Epithelial cell of prostate (primary cell): ENCODE data around the genes TRIL and FKBP14.

DNA sequence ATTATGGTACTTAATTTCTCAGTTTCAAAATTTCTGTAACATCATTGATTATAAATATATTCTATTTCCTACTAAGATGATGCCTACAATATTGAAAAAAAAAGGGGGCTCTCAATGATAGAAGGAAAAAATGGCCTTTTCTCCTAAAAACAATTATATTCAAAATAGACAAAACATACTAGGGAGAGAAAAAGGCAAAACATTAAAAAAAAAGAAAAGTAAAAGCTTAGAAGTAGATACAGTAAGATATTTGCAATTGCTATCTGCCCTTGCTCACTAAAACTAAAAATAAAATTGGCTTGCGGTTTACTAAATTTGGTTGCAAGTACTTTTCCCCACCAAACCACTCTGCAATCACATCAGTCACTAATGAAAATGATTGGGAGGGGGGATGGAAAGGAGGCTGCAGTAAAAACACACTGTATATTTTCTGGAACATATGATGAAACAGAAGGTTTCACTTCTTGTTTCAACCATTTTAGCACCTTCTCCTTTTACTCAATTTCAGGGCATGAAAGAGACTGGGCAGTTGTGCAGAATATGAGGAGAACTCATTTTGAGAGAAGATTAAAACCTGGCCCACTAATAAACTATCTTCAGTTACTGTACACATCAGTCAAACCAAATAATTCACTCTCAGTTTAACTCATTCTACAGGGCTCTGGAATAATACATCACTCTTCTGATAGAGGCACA lies 25.7 kb downstream of the JAZF1 start:
- RRBS: no CpG with 5 or more reads among the region's 1 CpG

- RRBS: no CpG with 5 or more reads among the region's 4 CpGs
Measured at GRCh38 chr7:28516335-28516621, 104.0 kb downstream of the CREB5 start.

DNA sequence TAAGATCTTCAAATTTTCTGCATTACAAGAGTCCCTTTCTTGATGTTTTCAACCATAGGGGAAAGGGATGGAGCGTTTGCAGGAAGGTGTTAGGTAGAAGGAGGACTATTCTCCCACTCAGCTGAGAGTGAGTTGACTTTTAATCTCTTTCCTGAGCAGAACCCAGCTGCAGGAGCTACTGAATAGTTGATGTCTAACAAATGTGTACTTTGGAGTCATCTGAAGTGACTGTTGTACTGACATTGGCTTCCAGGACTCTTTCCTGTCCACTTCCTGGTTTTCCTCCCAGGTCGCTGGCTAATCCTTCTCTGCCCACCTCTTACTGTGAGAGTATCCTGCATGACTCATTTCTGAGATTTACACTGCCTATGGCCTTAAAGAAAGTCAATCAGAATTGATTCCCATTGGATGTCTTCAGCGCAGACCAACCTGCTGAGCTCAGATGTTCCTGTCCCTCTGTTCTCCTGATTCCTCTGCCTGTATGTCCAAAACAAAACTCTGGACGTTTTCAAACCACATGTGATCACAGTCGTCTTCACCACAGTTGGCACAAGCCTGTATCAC lies 261.9 kb downstream of the CREB5 start:
- RRBS: no CpG with 5 or more reads among the region's 5 CpGs

DNA sequence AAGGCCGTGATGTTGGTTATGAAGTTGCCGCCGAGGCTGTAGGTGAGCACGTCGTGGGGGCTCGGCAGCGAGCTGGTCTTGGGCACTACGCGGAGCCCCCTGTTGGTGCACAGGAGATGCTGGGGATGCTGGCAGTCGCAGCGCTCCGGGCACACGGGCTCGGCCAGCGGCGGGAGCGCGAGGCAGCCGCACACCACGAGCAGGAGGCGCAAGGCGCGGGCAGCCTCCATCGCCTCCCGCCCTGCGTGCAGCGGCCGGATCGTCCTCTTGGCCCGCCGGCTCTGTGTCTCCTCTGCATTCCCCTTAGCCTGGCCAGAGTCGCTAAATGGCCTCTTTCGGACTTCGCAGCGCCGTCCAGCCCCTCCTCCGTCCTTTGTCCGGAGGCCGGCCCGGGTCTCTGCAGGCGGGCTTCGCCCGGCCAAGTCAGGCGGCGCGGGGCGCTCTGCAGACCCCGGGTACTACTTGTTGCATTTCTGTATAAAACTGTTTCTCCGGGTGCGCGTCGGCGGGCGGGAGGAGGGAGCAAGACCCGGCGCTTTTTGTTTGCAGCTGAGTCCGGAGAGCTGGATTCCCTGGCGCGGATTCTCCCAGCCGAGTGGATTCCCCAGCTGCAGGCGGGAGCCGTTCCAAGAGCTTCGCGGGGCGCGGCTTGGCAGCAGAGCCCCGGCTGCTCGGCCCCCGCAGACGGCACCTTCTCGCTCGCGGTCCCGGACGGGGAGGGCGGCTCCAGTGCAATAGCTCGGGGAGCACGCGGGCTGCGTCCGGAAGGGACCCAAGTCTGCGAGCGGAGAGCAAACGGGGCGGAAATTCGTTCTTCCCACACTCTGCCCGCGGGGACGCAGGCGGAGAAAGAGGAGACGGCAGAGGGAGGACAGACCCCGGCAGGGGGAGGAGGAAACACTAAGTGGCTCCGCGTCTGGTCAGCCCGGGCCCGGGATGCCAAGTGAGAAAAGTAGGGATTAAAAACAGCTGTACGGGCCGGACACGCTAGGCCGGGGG lies at the start of gene TRIL:
Gene TRIL (minus strand): TSS at position 514 of the 999 bp plus-strand sequence.
- RRBS: 2% methylated on average over 43 of the region's 100 CpGs

DNA sequence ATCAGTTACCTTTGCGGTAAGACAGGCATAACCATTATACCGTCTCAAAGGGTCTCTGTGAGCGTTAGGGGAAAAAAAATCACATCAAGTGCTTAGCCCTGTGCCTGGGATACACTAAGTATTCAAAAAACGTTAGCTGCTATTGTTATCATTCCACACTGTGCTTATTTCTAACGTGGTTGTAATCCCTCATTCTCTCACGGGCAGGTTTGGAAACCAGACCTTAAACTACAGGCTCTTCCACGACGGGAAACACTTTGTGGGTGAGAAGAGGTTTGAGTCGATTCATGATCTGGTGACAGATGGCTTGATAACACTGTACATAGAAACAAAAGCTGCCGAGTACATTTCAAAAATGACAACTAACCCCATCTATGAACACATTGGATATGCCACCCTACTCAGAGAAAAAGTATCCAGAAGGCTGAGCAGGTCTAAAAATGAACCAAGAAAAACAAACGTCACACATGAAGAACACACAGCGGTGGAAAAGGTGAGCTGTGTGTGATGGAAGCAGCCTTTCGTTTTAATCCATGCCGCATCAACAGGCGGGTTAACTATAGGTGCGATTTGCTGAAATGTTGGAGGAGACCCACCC lies 163.2 kb upstream of the PRR15 start:
- RRBS: no CpG with 5 or more reads among the region's 16 CpGs

DNA sequence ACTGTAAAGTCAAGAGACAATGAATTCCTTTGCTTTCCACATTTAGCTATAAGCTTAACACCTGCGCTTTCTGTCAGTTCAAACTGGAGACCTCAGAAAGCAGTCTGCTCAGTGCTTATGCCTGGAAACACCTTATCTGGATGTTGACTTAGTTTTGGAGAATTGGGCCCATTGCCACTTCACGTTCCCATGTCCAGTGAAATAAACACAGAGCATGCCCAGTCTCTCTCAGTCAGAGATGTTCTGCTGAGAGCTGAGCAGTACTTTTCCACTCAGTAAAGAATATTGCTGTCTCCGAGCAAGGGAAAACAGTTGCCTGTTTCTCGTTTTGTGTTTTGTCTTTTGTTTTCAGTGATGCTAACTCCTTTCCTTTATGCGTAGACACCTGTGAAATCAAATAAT lies 83.2 kb upstream of the PRR15 start:
- RRBS: no CpG with 5 or more reads among the region's 5 CpGs

DNA sequence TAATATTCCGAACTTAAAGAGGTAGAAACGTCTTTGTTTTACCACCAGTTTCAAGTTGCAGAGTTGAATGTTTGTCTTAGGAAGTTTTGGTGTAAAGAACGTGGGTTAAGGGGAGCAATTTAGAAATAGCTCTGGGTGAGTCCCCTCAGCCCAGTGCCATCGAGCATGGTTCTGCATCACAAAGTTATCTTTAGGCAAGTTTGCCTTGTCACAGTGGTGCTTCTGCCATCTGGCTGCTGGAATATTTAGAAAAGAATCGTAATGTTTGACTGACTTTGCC lies 2.8 kb downstream of the WIPF3 start:
- RRBS: no CpG with 5 or more reads among the region's 5 CpGs

GRCh38 chr7:29932157-29932476 lies 57.5 kb downstream of the SCRN1 start:
- RRBS: no CpG with 5 or more reads among the region's 4 CpGs

DNA sequence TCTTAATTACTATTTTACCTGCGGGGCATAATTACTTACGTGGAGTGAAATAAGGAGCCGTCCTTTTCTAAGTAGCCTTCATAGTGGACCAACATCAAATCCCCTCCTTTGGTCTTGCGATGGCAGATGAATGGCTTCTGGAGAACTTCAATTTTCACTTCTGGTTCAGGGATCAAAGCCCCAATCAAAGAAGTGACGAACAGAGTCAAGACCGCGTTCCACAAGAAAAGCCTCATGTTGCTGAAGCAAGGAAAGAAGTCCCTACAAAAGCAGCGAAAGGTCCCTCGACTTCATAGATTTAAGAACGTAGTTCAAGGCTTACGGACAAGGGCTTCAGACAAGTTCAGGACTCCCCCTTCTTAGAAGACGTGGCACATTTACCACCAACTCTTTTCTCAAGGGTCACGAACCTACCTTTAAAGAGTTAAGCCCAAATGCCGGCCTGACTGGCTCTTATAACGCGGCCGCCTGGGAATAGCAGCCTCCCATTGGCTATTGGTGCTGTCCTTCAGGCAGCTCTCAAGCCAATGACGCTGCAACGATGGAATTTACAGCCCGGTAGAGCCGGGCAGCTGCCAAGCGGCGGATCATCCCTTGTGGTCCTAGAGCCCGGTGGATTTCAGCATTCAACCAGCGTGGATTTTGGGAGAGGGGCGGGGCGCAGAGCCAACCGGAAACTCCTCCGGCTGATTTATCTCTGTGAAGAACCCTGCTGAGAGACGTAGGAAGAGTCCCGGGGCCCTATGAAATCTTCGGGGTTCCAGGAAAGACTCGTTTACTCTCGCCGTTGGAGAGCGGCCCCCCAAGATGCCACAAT lies at the start of gene FKBP14:
Gene FKBP14 (minus strand): TSS at position 430 of the 817 bp plus-strand sequence.
- RRBS: 3% methylated on average over 8 of the region's 36 CpGs

GRCh38 chr7:30140015-30140412 lies 5.2 kb downstream of the MTURN start:
- RRBS: no CpG with 5 or more reads among the region's 4 CpGs

GRCh38 chr7:30172983-30173642 lies 38.3 kb downstream of the MTURN start:
- RRBS: no CpG with 5 or more reads among the region's 11 CpGs

GRCh38 chr7:30253085-30253702 lies 31.2 kb upstream of the ZNRF2 start:
- RRBS: no CpG with 5 or more reads among the region's 3 CpGs

GRCh38 chr7:30284022-30284167 lies 502 bp upstream of the ZNRF2 start:
- RRBS: no CpG with 5 or more reads among the region's 3 CpGs

DNA sequence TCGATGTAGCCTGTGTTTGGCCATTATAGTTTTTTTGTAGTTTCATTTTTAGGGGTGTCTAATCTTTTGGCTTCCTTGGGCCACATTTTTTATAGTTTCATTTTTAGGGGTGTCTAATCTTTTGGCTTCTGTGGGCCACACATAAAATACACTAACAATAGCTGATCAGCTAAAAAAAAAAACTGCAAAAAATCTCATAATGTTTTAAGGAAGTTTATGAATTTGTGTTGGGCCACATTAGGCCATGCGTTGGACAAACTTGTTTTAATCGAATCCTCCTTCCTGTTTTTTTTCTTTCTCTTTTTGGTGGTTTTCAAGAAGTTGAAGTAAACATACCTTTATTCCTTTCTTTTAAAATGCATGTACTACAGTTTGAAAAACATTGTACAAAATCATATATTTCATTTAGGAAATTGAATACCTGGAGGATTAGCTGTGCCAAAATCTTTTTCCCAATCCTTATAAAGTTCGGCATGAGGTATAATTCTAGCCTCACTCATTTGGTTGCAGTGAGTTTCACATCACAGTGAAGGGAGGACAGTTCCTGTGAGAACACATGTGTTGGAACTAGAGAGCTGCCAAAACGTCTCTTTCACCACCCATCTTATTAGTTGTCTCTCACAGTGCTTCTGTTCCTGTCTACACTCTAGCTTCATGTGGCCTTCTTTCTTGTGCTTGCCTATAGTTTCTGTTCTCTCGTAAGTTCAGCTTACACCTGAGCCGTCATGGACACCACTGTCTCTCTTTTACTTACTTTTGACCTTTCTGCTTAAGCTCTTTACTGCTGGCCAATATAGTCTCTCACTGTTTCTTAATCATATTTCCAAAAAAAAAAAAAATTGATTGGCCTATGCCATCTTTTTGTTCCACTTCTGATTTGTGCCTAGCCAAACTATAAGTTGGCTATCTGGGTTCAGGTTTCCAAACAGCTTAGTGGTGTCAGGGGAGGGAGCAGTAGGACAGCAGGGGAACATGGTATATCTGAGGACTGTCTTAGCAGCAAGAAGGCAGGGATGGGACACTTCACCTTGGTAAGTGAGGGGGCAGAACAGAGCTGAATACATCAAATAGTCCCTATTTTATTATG lies 37.8 kb downstream of the ZNRF2 start:
- RRBS: no CpG with 5 or more reads among the region's 7 CpGs

GRCh38 chr7:30355391-30356490 lies 71.3 kb downstream of the ZNRF2 start:
- RRBS: no CpG with 5 or more reads among the region's 6 CpGs

DNA sequence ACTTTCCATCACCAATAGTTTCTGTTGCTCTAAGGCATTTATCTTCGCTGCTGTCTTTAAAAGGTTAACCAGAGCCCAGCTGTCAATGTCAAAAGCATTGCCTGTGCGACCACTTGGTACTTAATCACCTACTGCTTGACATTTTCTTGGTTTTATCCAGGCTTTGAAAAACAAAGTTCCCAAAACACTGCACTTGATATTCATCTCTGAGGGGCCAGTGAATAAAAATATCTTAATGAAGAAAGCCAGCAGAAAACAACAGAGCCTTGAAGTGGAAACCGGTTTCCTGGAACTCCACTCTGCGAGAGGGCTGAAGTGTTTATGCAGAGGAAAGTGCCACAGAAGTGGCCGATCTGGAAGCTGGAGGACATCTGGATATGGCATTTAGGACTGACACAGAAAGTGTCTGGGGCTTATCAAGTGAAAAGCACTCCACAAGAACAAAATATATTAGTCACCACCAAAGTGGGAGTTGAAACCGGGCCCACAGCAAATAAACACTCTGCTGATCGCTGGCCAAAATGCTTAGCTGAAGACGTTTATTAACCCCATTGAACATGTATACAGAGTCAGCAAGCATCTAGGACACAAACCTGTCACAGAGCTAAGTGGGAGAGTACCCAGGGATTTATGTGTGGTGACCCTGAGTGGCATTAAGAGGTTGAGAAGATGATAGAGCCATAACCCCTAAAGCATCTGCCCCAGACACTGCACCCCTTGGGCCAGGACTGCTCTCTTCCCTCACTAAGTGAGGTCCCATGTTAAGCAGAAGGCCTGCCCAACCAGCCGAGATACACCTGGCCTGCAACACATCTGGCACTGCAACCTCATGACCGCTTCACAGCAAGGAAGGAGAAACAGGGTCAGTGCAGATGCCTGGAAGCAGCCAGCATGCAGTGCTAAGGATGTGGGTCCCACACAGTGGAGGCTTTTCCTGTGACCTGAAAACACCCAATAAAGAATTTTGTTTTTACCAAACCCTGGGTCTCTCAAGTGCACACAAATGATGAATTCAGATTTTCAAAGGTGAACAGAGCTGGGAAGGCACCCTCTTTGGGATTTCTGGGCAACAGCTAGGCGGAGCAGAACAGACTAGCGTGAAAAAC lies 7.7 kb downstream of the NOD1 start:
- RRBS: no CpG with 5 or more reads among the region's 12 CpGs

DNA sequence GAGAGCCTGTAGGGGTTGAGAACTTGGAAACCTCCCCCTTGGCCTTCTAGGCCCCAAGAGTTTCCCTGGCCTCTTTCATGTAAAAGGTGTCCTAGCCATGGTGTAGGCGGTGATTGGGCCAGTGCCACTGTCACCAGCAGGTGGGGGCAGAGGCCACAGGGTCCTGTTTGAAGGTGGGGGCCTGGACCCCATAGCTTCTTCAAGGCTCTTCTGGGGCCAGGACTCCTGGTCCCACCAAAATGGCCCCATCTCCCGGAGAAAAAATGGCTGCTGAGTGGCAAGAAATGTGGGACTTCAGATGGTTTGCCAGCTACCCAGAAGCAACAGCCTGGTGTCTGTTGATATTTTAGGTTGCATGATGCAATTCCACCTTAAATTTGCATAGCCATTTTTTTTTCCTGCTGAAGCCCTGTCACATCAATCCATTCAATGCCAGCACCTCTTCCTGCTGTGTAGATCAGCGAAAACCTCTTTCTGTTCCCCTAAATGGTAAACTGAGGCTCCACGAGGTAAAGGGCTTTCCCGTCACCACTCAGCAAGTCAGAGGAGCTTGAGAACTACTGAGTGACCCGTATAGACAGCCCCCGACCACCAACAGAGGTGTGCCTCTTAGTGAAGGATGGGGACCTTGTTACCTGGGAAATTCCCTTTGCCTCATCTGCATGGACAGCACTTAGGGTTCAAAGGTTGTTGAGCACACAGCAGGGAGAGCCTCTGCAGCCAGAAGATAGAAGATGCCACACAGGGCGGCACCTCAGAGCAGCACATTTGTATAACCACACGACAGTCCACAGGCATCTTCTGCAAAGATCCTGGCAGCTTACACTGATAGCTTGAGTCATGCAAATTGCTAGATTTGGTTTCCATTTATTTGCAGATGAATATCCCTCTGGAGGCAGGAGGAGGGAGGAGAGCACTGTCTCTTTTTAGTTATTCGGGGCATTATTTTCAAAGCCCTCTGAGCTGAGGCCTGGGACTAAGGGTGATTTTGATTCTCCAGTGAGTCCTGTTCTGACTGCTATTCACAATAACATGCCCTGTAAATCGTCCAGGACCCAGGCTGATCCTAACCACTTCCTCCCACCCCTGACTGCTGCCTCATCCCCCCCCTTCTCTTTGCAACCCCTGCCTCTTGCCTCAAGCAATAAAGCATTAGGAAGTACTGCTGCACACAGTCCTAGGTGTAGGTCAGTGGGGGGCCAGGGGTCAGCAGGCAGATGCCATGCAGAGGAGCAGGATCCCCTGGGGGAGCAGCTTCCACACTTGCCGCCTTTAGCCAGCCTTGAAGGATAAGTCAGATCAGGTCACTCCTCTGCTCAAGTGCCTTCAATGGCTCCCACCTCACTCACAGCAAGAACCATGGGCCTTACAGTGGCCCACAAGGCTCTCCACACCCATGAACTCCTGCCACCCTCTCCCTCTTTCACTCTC lies 24.9 kb upstream of the INMT start:
- RRBS: no CpG with 5 or more reads among the region's 12 CpGs

GRCh38 chr7:30752857-30753618 lies 1.1 kb downstream of the INMT start:
- RRBS: no CpG with 5 or more reads among the region's 8 CpGs

- RRBS: no CpG with 5 or more reads among the region's 6 CpGs
Measured at GRCh38 chr7:30755648-30755907, 3.6 kb downstream of the INMT start.

DNA sequence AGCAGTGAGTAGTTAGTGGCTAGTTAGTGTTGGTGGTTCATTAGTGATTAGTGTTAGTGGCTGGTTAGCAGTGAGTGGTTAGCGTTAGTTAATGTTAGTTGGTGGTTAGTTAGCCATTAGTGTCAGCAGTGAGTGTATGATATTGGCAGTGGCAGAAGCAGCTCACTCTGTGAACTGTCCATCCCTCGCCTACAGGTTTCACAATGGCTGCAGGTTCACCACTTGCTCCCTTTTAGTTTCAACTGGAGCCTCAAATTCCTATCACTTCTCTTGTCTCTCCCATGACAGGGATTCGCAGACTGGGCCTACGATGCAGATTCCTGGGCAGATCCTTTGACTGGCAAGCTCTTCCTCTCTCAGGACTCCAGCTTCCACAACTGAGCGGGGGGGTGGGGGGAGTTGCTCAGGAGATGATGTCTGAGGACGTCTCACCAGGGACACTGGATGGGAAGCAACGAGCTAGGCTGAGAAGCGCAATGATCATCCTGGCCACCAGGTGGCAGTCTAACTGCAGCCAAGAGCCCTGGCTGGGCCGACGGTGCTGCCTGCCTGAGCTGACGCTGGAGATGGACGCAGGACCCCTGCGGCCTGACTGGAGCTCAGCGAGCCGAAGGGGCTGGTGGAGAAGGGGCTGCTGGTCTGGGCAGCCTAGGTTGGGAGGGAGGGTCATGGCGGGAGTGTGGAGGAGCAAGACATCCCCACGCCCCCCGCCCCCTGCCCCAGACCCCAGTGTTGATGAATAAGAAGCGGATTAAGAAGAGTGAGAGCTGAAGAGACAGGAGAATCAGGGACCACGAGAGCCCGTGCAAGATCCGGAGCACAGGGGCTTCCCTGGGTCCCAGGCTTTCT lies 19.8 kb downstream of the GHRHR start:
- RRBS: 7% methylated on average over 1 of the region's 22 CpGs